ENCODE results near the gene ARHGEF3.

DNA sequence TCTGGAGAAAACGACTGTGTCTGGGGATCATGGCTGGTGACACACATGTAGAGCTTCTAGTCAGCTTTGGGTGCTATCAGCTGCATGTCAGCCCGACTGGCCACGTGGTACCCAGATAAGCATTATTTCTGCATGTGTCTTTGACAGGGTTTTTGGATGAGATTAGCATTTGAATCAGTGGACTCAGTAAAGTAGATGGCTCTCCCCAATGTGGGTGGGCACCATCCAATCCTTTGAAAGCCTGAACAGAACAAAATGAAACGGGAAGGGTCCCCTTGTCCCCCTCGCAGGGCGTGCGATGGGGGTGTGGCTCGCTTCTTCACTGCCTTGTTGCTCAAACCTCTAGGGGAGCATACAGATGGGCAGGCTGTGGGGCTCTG, 80.6 kb downstream of the CACNA2D3 start:
- PRO-cap, result no peak
- RAMPAGE, long total RNA, 3 experiments, result no peak in any of the 3 experiments

DNA sequence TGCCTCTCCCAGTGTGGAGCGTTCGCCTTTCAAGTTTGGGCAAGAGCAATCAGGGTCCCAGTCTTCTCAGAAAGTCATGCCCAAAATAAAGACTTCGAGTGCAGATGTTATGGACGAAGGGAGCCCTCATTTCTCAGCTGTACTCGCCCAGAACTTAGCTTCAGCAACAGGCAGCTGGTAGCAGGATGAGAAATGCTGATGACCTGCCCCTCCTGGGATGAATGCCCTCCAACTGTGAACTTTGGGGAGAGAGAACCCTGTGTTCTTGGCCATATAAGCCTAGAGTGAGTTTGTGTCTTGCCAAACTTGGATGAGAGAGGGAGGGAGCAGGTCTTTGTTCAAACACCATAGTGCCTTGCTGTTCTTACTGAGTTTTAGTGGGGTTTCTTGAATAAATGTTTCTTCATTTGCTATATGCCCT, 400.3 kb downstream of the LRTM1 start:
- PRO-cap, result unidirectional peak, plus-strand start at position 303 of the sequence
- RAMPAGE, long total RNA, 3 experiments, result no peak in any of the 3 experiments

- PRO-cap, result no peak
- RAMPAGE, long total RNA, 3 experiments, result no peak in any of the 3 experiments
These were observed 301.8 kb downstream of the LRTM1 start for GRCh38 chr3:54625941-54626569.

DNA sequence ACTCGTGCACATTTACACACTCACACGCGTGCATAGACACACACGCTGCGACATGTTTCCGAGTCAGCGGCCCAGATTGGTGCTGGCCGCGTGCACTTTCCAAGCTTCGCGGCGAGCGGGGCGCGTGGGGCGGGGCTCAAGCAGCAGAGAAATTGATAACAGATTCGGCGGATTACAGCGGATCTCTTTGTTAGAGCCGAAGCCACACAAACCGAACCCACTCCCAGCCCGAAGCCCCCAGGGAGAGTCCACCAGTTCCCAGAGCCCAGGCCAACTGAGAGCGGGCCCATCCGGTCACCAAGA, 4.2 kb downstream of the WNT5A start:
- PRO-cap, result no peak
- RAMPAGE, long total RNA, 3 experiments, result no peak in any of the 3 experiments

DNA sequence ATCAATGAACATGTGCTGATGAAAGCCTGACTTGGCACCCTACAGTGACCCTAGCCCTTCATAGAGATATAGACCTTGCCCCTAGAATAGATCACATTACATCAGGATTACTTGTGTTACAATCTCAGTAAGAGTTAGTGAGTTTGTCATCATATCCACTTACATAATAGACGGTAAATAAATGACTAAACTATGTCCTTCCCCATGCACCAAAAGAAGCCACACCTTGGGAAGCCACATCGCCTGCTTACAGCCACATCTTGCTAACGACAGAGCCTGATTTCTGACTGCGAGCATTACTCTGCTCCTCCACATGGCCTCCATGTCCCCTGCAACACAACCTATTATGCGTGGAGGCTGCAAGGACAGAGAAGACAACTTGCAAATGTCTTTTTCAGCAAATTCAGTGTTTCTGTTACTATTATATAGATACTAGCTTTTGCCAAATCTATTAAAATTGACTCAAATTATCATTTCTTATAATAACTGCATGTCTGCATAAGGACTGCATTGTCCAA, 110.7 kb upstream of the WNT5A start:
- PRO-cap, result no peak
- RAMPAGE, long total RNA, 3 experiments, result no peak in any of the 3 experiments

DNA sequence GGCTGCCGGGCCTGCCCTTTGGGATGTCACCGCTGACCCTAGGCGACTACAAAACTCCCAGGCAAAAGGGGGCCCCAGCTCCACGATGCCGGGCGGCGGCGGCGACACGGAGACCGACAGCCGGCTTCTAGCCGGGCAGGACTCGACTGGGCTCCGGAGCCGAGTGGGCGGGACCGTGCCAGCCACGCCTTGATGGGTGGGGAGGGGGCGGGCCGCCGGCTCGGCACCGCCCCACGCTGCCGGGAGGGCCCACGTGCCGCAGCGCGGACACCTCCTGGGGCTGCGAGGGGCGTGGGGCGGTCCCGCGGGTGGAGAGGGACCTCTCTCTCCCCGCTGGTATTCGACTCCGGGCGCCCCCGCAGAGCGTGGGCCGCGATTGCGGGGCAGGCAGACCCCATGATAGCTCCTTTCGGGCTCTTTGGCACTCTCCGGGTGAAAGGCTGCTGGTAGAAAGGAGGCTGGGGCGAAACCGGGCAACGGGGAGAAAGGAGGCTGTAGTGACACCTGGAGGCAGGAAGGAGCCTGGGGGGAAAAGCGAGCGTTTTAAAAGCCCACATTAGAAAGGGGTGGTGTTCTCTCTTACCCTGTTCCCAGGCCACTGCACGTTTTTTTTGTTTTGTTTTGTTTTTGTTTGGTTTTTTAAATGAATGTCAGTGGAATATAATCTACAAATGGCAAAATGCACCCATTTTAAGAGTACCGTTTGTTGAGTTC, at the start of gene ARHGEF3:
Gene ARHGEF3 (minus strand): TSS at position 148 of the 714 bp plus-strand sequence.
- PRO-cap, result bidirectional peak, plus-strand start at position 234 of the sequence, minus-strand start at position 148 of the sequence
- RAMPAGE, long total RNA, 3 experiments, result start-site peak on the minus strand in 1 of 3 experiments, centred at position 134 of the sequence, 23 reads per replicate

DNA sequence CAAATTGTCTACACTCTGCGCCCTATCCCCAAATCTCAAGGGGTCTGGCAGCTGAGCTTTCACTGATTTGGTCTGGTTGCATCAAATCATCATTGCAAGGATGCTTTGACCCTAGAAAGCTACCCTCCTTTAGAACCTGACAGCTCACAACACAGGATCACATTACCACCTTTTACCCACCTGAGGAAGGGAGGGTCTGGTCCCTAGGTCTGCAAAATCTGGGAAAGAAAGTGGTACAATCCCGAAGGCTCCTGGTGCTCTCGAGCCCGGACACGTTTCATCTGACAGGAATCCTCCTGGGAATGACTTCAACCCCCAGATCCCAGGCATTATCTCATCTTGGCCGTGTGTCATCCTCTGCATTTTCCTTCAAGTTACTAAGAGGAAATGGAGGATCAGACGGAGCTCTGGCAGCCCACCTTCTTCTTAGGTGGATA, 37.9 kb upstream of the ARHGEF3 start:
- PRO-cap, result no peak
- RAMPAGE, long total RNA, 3 experiments, result no peak in any of the 3 experiments

GRCh38 chr3:56921895-56922675, 120.3 kb upstream of the ARHGEF3 start:
- PRO-cap, result no peak
- RAMPAGE, long total RNA, 3 experiments, result no peak in any of the 3 experiments

- PRO-cap, result no peak
- RAMPAGE, long total RNA, 3 experiments, result no peak in any of the 3 experiments
These were observed 98.2 kb upstream of the SPATA12 start for GRCh38 chr3:56962203-56962751.

DNA sequence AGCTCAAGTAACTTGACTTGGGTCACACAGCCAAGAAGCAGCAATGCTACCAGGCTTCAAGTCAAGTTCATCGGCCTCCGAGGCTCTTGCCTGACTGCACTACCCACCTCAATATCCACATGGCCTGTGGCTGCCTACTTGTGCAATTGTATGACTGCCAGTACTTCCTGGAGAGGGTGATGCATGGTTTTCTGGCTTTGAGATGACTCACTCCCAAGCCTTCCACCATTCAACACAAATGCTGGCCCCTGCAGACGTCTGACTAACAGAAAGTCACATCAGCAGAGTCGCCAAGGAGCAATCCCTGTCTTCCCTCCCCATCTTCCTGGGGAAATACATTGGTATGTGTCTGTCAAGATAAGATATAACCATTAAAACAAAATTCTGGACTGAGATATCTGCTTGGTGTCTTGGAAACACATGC, 79.7 kb upstream of the SPATA12 start:
- PRO-cap, result no peak
- RAMPAGE, long total RNA, 3 experiments, result no peak in any of the 3 experiments

DNA sequence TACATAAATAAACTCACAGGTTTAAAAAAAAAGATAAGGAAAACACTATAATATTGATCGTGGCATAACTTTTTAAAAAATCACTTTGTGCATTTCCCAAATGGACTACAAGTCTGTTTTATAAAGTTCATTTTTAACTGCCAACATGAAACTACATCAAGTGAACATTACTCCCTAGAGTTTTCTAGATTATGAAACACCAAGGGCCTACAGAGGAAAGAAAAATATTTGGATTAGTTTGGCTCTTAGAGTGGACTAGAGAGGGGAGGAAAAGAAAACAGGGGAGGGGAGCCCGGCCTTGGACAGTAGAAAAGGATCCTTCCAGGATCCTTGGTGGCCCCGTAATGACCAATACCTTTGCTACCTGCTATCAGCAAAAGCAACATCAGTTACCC, 75.9 kb upstream of the SPATA12 start:
- PRO-cap, result unidirectional peak, plus-strand start at position 236 of the sequence
- RAMPAGE, long total RNA, 3 experiments, result no peak in any of the 3 experiments

- PRO-cap, result bidirectional peak, plus-strand start at chr3:57007790, minus-strand start at chr3:57007613
- RAMPAGE, long total RNA, 3 experiments, result no peak in any of the 3 experiments
These were observed 53.1 kb upstream of the SPATA12 start for GRCh38 chr3:57007208-57007975.

DNA sequence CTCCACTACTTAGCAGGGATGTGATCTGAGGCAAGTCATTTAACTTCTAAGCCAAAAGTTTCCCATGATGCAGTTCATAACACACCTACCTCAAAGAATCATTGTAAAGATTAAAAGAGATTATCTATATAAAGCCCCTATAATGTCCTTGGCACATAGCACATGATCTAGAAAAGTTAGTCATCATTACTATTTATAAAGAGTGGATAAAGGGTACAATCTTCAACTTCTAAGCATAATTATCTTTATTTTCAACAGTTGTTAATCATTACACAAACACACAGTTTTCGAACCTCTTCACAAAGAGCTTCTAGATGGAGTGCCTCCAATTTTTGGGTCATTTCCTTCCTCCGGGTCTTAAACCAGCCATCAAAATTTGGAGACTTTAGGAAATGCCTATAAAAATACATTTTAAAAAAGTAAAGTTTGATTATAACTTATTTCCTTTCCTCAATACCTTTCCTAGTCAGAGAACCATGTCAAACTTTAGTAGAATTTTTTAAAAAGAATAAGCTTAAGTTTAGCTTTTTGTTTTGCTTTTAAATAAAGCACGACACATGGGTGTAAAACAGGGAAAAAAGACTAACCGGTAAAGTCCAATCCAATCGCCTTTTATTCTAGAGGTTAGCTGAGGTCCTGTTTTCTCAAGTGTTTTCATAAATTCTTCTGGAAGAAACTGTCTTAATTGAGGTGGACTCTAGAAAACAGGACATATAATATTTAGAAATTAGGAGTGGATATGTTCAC, 33.2 kb upstream of the ARF4 start:
- PRO-cap, result no peak
- RAMPAGE, long total RNA, 3 experiments, result start-site peak on the minus strand in 1 of 3 experiments, centred at position 609 of the sequence, 14 reads per replicate

GRCh38 chr3:57857396-57858240, 101.5 kb downstream of the SLMAP start:
- PRO-cap, result no peak
- RAMPAGE, long total RNA, 3 experiments, result no peak in any of the 3 experiments

DNA sequence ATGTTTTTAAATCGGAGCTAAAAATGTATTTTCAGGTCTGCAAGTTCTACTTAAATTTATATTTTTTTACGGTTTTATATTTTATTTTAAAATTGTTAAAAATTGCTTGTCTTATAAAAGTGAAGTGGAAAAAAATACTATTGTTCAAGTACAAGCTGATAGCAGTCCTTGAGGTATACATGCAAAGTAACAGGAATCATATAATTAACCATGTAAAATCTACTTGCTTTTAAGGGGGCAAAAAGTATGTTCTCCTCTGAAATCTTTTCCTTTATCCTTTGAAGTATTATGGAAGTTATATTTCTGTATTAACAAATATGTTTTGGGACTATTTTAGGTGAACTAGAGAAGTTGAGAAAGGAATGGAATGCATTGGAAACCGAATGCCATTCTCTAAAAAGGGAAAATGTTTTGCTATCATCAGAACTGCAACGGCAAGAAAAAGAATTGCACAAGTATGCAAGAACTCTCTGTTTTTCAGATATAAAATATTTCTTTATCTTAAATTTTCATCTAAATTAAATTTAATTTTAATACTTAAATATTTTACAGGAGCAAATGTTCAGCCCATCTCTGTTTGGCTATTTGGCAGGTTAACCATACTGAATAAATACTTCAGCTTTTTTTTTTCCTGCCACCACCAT, 95.3 kb upstream of the FLNB start:
- PRO-cap, result no peak
- RAMPAGE, long total RNA, 3 experiments, result no peak in any of the 3 experiments

GRCh38 chr3:58000504-58001267, 7.5 kb upstream of the FLNB start:
- PRO-cap, result no peak
- RAMPAGE, long total RNA, 3 experiments, result no peak in any of the 3 experiments

GRCh38 chr3:58035079-58035784, 27.0 kb downstream of the FLNB start:
- PRO-cap, result no peak
- RAMPAGE, long total RNA, 3 experiments, result no peak in any of the 3 experiments

DNA sequence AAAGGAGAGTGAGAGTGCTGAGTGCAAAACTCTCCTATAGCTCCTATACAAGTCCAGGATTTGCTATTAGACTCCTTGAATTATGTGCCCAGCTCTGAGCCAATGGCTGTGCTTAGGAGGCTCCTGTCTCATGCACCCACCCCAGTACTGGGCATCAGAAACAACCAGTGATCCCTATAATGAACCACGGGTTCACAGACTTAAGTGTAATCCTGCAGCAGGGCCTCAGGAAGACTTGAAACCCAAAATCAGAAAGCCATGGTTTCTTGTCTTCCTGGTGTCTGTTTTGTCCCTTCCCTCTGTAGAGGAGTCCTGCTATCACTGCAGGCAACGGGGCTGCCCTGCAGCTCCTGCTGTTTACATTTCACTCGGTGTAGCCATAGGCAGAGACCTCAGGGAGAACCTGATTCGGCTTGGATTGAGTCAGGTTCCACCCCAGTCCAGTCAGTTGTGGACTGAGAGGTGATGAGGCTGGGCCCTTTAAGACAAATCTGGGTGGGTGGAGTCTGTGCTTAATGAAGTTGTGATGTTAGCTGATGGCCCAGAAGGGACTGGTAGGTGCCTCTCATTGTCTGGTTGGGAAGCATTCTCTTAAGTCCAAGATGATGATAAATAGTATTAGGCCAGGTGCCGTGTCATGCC, 35.6 kb downstream of the FLNB start:
- PRO-cap, result no peak
- RAMPAGE, long total RNA, 3 experiments, result no peak in any of the 3 experiments

GRCh38 chr3:58081979-58082547, 73.8 kb downstream of the FLNB start:
- PRO-cap, result unidirectional peak, plus-strand start at chr3:58082307
- RAMPAGE, long total RNA, 3 experiments, result no peak in any of the 3 experiments

DNA sequence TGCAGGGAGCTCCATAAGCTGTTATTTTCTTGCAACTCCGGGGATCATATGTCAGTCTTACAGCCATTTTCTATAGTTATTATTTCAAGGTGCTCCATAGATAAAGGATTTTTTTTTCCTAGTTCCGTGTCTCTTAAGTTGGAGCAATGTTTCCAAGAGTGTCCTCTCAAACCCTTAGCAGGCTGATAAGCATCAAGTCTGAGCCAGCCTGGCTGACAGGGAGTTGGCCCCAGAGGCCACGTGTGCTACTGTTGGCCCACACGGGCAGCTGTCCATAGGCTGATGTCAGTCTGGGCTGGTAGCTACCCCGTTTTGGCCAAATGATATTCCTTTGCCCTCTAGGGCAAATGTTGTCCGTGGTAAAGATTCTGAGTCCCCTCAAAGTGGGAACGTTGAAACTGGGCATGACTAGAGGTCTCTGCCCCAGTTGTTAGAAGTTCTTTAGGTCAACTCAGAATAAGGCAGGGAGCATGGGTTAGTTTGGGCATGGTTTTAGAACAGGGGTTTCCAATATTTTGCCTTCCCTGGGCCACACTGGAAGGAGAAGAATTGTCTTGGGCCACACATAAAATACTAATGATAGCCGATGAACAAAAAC, 99.4 kb downstream of the FLNB start:
- PRO-cap, result no peak
- RAMPAGE, long total RNA, 3 experiments, result no peak in any of the 3 experiments

All from subcutaneous adipose tissue (tissue), 3 donors.